Omental fat pad (tissue), 4 donors: ENCODE measurements around a stretch of chr6.

DNA sequence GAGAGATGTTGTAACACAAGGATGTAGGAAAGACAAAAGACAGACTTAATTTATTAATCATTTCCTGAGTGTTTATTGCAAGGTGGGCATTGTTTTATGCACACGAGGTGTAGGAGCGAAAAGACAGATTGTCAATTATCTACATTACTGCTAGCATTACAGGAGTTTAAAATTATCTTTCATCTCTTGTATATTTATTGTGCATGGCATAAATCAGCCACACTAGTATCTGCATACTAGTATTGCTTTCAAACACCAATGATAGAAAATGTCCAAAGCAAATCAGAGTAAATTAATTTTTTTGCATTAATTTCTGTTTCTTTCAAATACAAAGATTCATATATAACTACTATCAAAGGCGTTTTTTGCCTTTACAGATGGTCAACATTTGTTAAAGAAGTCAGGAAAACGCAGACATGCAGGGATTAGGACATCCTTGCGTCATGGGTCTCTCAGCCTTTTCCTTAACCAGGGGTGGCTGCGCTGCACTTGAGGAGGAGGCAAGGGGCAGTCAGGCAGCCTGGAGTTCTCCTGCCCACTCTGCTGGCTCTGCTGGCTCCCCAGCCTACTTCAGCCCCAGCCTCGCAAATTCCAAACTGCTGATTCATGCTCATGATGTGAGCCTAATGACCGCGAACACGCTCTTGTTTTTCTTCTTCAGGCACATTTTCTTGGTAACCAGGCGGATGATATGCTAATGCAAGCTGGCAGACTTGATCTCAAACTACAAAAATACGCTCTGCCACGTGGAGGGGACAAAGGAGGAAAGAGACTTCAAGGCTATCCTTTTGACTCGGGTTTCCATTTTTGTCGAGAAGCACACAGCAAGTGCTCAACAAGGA lies 290.5 kb upstream of the STXBP5 start:
- PRO-cap = no peak
- RAMPAGE, long total RNA, 4 experiments = no peak in any of the 4 experiments

DNA sequence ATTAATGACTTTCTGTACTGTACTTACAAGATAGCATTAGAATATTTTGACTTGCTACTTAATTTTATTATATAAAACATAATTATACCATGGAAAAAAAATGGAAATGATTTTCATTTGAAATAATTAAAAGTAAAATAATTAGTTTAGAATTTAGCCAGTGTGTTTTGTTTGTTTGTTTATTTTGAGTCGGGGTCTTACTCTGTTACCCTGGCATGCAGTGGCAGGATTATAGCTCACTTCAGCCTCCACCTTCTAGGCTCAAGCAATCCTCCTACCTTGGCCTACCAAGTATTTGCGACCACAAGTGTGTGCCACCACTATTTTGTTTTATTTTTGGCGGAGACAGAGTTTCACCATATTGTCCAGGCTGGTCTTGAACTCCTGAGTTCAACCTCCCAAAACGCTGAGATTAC lies 7.2 kb downstream of the STXBP5 start:
- PRO-cap = no peak
- RAMPAGE, long total RNA, 4 experiments = no peak in any of the 4 experiments

GRCh38 chr6:147296641-147297245 lies 92.5 kb downstream of the STXBP5 start:
- PRO-cap = no peak
- RAMPAGE, long total RNA, 4 experiments = no peak in any of the 4 experiments

DNA sequence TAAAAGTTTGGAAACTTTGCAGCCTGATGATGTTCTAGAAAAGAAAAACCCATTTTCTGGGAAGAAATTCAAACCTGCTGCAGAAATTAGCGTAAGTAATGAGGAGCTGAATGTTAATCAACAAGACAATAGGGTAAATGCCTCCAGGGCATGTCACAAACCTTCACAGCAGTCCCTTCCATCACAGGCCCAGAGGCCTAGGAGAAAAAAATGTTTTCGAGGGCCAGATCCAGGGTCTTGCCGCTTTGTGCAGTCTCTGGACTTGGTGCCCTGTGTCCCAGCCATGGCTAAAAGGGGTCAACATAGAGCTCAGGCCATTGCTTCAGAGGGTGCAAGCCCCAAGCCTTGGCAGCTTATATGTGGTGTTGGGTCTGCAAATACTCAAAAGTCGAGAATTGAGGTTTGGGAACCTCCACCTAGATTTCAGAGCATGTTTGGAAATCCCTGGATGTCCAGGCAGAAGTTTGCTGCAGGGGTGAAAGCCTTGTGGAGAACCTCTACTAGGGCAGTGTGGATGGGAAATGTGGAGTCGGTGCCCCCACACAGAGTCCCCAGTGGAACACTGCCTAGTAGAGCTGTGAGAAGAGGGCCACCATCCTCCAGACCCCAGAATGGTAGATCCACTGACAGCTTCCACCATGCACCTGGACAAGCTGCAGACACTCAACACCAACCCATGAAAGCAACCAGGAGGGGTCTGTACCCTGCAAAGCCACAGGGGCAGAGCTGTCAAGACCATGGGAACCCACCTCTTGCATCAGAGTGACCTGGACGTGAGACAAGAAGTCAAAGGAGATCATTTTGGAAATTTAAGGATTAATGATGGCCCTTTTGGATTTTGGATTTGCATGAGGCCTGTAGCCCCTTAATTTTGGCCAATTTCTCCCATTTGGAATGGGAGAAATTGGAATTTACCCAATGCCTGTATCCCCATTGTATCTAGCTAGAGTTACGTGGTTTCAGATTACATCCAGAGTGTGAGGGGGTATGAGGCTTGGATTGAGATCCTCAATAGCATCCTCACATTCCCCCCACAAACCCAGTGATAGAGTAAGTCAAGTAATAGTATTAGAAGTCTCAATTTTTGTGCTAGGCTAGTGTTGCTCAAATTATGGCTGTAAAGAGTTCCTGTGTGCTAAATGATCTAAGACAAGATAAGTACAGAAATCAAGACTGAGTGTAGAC lies 100.2 kb downstream of the STXBP5 start:
- PRO-cap = no peak
- RAMPAGE, long total RNA, 4 experiments = no peak in any of the 4 experiments

DNA sequence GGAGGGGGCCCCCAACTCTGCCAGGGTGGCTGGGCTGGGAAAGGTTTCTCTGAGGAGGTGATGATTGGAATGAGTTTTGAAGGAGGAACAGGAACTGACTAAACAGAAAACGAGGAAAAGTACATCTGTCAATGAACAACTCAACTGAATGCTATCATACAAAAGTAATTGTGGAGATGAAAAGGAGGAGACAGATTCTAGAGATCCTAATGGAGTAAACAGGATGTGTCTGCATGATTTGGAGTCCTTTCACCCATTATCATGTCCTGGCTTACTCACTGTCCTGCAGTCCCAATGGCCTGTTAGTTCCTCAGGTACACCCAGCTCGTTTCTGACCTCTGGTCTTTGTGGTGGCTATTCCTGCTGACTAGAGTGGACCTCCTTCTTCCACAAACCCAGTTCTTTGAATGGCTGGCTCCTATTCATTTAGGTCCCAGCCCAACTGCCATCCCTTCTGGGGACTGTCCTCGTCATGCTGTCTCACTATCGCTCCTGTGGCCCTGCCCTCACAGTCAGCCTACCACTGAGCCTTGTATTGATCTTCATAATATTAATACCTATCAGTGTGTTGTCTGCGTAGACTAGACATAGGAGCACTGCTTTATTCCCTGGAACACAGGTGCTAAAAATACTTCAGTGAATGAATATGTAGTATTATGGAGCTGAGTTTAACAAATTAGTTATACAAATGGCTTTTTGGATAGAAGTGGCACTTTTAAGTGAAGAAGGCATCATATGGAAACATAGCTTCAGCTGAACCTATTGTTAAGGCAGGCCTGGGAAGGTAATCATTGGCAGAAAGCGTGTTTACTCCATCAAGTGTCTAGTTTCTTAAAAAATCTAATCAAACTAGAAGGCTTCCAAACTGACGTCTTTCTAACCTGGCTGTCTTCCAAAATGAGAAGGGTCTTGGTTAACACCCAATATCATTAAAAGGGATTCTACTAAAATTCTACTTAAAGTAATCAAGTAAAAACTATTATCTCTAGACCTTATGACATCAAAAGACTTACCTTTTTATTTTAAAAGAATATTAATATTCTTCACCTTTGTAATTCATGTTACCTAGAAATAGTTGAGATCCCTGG lies 102.5 kb downstream of the STXBP5 start:
- PRO-cap = no peak
- RAMPAGE, long total RNA, 4 experiments = no peak in any of the 4 experiments

- PRO-cap = no peak
- RAMPAGE, long total RNA, 4 experiments = no peak in any of the 4 experiments
Measured at GRCh38 chr6:147366141-147366901, 142.2 kb upstream of the SAMD5 start.

DNA sequence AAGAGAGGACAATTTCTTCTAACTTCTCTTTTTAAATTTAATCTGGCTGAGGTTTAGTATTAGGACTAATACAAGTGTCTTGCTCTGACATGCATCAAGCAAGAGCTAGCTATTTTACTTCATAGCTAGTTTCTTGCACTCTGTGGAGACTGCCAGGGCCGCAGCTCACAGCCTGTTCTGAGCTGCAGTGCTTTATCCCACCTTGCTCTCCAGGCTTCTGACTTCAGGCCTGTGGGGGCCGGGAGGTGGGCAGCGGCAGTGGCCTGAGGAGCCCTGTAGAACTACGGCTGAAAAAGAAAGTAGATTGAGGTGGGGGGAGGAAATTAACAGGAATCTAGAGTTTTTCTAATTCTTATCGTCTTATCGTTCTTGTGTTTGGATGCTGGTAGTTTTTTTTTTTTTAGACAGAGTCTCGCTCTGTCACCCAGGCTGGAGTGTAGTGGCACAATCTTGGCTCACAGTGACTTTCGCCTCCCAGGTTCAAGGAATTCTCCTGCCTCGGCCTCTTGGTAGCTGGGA lies 56.6 kb downstream of the SAMD5 start:
- PRO-cap = no peak
- RAMPAGE, long total RNA, 4 experiments = no peak in any of the 4 experiments

DNA sequence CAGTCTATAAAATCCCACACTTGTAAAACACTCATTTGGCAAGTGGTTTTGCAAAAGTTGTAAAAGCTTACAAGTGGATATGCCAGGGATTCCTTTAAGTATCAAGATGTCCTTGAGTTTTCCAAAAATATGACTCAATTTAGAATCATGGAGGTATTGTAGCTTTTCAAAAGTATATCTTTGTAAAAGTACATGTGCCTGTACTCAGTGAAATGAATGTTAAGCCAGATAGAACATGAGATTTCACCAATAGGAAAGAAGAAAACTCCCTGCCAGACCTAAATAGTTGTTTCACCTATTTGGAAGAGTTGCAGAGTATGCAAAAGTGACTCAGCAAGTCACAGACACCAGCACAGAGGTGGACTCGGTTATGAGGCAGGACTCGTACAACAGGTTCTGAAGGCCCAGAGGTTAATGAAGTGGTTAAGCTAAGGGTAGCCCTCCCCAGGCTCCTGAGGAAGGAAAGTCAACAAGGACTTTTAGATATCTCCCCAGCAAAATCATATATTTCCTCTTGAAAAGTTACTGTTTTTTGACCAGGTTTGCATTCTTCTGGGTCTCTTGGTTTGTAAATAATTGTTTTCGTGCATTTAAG lies 150.9 kb upstream of the SASH1 start:
- PRO-cap = no peak
- RAMPAGE, long total RNA, 4 experiments = no peak in any of the 4 experiments

- PRO-cap = no peak
- RAMPAGE, long total RNA, 4 experiments = no peak in any of the 4 experiments
Measured at GRCh38 chr6:148364014-148364920, 21.6 kb downstream of the SASH1 start.

DNA sequence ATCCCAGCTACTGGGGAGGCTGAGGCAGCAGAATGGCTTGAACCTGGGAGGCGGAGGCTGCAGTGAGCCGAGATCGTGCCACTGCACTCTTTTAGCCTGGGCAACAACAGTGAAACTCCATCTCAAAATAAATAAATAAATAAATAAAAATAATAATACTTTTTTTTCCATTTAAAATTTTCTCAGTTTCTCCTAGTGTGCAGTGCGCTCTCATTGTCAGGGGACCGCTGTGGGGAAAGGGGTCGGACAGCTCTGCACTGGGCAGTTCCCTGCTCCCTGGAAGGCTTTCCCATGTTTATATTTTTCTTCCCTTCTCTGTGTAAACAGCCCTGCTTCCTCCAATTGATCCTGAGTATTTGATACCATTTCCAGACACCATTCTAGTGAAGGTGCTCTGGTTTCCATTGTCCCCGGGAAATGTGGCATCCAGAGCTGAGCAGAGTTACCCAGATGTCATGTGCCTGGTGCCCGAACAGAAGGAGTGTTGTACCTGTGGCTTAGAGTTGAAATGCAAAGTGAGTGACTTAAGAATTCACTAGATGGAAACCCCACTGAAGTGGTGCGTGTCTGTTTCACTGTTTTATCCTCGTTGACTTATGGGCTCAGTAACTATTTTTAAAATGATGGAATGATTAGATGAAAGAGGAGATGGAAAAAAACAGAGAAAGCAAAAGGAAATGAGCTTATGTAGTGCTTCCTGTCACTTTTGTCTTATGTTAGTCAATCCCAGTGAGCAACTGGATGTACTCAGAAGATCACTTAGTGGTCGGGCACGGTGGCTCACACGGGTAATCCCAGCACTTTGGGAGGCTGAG lies 83.7 kb downstream of the SASH1 start:
- PRO-cap = no peak
- RAMPAGE, long total RNA, 4 experiments = no peak in any of the 4 experiments

- PRO-cap = no peak
- RAMPAGE, long total RNA, 4 experiments = no peak in any of the 4 experiments
Measured at GRCh38 chr6:148432384-148432949, 89.8 kb downstream of the SASH1 start.

- PRO-cap = unidirectional peak, minus-strand start at chr6:148509885
- RAMPAGE, long total RNA, 4 experiments = start-site peak on the minus strand in 2 of 4 experiments, at chr6:148509897-148510017 at its widest, 10 to 11 reads per replicate
Measured at GRCh38 chr6:148509392-148510497, 167.1 kb downstream of the SASH1 start.

GRCh38 chr6:148525434-148525866 lies 182.8 kb downstream of the SASH1 start:
- PRO-cap = no peak
- RAMPAGE, long total RNA, 4 experiments = no peak in any of the 4 experiments

DNA sequence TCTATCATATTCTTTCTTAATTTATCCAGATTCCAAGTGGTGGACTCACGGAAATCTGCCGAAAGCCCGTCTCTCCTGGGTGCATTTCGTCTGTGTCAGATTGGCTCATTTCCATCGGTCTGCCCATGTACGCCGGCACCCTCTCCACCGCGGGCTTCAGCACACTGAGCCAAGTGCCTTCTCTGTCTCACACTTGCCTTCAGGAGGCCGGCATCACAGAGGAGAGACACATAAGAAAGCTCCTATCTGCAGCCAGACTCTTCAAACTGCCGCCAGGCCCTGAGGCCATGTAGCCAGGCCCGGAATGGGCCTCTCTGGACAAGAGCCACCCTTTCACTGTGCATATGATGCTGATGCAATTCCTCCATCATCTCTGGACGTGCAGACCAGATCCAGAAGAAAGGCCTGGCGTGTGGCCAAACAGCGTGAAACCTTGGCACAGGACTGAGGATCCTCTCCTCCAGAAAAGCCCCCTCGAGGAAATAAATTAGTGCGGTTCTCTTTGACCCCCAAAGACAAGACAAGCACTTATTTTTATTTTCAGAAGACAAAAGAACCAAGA lies 198.5 kb upstream of the UST start:
- PRO-cap = no peak
- RAMPAGE, long total RNA, 4 experiments = no peak in any of the 4 experiments

- PRO-cap = no peak
- RAMPAGE, long total RNA, 4 experiments = no peak in any of the 4 experiments
Measured at GRCh38 chr6:148550895-148551957, 195.6 kb upstream of the UST start.

DNA sequence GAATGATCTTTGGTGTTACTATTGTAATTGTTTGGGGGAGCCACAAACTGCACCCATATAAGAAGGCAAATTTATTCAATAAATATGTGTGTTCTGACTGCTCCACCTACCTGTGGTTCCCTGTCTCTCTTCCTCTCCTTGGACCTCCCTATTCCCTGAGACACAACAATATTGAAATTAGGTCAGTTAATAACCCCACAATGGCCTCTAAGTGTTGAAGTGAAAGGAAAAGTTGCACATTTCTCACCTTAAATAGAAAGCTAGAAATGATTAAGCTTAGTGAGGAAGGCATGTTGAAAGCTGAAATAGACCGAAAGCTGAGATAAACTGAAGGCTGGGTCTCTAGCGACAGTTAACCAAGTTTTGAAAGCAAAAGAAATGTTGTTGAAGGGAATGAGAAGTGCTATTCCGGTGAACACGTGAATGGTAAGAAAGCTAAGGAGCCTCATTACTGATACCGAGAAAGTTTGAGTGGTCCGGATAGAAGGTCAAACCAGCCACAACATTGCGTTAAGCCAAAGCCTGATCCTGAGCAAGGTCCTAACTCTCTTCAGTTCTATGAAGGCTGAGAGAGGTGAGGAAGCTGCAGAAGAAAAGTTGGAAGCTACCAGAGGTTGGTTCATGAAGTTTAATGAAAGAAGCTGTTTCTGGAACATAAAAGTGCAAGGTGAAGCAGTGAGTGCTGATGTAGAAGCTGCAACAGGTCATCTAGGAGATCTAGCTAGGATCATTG lies 34.2 kb downstream of the UST start:
- PRO-cap = no peak
- RAMPAGE, long total RNA, 4 experiments = no peak in any of the 4 experiments

DNA sequence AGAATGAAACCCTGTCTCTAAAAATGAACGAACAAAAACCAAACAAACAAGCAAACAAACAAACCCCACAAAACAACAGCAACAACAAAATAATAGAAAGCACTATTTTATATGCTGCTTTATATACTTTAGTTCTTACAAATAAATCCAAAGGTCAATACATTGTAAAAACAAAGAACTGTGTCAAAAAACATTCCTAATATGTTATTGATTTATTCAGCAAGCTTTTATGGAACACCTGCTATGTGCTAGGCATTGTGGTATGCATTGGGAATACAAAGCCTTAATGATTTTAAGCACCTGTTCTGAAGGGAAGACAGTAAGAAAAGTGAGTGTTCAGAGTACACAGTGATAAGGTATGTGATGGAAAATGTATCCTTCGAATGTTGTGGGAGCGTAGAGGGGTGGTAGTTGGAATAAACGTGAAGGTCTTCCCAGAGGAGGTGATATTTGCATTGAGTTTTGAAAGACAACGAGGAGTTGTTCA lies 50.5 kb downstream of the UST start:
- PRO-cap = no peak
- RAMPAGE, long total RNA, 4 experiments = no peak in any of the 4 experiments

DNA sequence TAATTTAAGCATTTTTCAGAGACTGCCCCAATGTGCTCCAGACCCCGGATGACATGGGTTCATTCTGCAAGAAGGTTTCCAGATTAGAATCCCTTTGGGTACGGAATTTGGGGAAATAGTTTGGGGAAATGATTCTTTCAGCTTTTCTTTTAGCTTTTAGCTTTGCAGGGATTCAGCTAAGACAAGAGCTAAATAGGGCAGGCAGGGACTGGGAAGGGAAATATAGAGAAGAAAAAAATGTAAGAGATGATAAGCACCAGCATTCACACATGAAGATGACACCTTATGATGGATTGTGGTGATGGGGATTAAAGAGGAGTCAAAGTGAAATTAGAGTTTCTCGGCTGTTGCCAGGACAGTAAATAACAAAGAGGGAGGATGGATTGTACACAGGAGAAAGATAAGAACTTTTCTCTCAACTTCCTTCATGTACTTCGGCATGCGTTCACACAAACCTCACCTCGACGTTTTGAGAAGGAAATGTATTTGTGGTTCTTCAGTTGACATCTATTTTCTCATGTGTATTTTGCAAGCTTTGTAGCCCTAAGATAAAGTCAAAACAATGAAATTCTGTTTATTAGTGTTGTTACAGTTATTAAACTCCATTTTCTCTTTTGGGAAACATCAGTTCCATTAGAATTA lies 169.2 kb upstream of the TAB2 start:
- PRO-cap = no peak
- RAMPAGE, long total RNA, 4 experiments = no peak in any of the 4 experiments

GRCh38 chr6:149233877-149234553 lies 83.5 kb upstream of the TAB2 start:
- PRO-cap = no peak
- RAMPAGE, long total RNA, 4 experiments = no peak in any of the 4 experiments

GRCh38 chr6:149320773-149321363 lies 3.4 kb downstream of the TAB2 start:
- PRO-cap = no peak
- RAMPAGE, long total RNA, 4 experiments = no peak in any of the 4 experiments